RPMI7951 (cell line): ENCODE measurements around a stretch of chr6.

- RAMPAGE, long total RNA: no peak
Measured at GRCh38 chr6:148432384-148432949, 89.8 kb downstream of the SASH1 start.

GRCh38 chr6:148482327-148482700, 139.7 kb downstream of the SASH1 start:
- RAMPAGE, long total RNA: no peak

- RAMPAGE, long total RNA: no peak
Measured at GRCh38 chr6:148519062-148519344, 176.4 kb downstream of the SASH1 start.

DNA sequence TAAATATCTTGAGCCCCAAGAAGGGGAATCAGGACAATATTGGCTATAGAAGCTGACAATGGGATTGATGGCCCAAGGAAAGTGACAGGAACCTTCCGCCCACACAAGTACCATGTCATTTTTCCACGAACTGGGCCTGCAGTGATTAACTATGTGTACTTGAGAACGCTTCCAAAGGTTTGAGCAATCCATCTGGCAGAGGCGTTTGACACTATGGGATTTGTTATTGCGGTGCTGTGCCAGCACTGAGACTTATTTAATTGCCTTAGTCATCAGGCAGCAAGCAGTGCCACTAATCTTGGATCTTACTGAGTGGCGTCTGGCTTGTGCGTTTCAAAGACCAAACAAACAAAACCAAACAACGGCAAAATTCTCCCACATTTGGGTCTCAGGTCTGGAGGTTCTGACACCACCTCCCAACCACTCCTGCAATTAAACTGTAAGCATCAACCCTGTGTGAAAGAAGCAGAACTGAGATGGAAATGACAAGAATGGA, 135.5 kb upstream of the UST start:
- RAMPAGE, long total RNA: no peak

DNA sequence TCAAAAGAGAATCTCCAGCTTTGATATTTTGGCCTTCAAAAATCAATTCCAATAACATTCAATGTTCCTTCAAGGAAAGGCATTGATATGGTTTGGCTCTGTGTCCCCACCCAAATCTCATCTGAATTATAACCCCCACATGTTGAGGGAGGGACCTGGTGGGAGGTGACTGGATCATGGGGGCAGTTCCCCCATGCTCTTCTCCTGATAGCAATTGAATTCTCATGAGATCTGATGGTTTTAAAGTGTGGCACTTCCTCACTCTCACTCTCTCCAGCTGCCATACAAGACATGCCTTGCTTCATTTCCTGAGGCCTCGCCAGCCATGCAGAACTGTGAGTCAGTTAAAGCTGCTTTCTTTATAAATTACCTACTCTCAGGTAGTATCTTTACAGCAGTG, 53.0 kb upstream of the UST start:
- RAMPAGE, long total RNA: no peak

DNA sequence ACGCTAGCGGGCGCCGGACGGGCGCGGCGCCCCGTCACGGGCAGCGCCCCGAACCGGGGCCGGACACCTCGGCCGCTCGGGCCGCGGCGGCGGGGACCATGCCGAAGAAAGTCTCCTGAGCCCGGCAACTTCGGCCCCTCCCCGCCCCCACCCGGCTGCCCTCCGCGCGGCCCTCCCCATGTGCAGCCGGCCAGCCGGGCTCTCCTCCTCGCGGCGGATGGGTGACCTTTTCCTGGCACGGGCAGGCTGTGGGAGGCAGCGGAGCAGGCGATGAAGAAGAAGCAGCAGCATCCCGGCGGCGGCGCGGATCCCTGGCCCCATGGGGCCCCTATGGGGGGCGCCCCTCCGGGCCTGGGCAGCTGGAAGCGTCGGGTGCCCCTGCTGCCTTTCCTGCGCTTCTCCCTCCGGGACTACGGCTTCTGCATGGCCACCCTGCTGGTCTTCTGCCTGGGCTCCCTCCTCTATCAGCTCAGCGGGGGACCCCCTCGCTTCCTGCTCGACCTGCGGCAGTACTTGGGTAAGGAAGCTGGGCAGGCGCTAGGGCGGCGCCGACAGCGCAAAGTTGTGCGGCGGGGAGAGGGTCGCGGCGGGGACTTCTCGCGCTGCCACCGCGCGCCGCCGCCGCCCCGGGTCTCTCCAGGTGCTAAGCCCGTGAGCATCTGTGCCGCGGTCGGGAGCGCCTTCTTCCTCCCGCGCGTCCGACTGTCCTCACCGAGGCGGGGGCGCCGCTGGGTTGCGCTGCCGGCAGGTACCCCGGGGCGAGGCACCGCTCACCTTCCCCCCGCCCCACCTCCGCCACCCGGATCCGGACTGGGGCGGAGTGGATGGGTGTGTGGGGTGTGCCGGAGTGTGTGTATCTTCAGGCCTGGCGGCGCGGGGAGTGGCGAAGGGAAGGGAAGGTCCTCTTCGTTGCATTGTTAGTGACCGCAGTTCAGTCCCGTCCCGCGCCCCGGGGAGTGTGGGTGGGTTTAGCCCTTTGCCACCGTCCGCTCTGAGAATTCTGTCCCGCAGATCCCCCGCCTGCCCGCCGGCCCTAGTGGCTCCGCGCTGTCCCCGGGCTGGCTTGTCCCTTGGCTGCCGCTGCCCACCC, 676 bp downstream of the UST start:
- RAMPAGE, long total RNA: no peak

- RAMPAGE, long total RNA: no peak
Measured at GRCh38 chr6:148780852-148781584, 34.2 kb downstream of the UST start.

GRCh38 chr6:148790709-148791165, 43.9 kb downstream of the UST start:
- RAMPAGE, long total RNA: no peak

DNA sequence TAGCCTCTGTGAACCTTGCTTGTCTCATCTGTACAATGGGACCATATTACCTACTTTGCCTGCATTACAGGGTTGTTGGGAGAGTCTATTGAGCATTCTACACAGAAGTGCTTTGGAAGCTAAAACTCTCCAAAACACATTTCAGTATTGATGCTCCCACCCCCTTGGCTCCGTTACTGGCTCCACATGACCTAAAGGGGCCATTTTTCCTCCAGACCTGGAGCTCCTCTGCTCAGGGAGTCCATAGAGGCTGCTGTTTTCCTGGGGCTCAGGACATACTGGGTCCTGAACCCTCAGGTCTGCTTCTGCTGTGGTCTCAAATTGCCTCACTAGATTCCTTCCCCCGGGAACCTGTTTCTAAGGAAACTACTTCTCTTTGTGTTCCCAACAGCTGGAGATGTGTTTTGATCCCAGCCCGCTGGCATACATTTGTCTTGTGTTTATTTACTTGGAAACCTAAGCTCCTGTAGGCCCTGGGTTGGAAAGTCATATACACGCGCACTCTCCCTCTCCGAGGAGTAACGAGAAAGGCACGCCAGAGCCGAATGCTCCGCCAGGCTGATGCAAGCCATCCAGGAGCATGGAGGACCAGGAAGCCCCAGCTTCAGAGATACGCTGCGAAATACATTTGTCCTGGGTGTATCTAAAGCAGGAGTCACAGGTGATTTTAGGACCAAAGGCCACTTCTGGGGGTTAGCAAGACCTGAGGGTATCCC, 222.8 kb downstream of the UST start:
- RAMPAGE, long total RNA: no peak

DNA sequence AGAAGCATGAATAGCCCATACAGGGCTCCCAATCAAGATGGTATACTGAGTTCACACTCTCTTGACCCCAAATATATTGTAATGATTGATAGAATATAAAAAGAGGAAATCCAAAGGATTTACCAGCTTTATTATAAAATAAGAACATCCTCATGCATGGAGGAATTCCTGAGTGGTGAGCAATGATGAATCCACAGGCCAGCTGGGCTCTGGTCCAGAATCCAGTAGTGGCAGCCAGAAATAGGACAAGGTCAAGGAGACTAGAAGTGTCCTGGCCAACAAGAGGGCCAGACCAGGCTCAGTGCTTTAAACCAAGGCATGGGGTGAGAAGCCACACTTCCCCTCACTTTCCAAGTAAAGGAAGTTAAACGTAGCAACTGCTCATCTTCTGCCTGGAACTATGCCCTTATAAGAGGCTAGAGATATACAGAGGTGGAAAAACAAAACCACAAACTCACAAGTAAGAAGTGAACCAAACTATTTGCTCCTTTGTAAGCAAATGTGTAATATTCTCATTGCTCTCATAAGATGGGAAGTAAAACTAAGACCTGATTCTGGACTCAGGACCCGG, 253.1 kb downstream of the UST start:
- RAMPAGE, long total RNA: no peak

GRCh38 chr6:149322045-149322845, 4.7 kb downstream of the TAB2 start:
- RAMPAGE, long total RNA: no peak

GRCh38 chr6:149331057-149332275, 14.0 kb downstream of the TAB2 start:
- RAMPAGE, long total RNA: no peak

DNA sequence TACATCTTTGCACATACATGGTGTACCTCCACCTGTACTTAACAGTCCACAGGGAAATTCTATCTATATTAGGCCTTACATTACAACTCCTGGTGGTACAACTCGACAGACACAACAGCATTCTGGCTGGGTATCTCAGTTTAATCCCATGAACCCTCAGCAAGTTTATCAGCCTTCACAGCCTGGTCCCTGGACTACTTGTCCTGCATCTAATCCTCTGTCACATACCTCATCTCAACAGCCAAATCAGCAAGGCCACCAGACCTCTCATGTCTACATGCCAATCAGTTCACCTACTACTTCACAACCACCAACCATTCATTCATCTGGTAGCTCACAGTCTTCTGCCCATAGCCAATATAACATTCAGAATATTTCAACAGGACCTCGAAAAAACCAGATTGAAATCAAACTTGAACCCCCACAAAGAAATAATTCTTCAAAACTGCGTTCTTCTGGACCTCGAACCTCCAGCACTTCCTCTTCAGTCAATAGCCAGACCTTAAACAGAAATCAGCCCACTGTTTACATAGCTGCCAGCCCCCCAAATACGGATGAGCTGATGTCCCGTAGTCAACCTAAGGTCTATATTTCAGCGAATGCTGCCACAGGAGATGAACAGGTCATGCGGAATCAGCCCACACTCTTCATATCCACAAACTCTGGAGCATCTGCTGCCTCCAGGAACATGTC, 21.4 kb upstream of the SUMO4 start:
- RAMPAGE, long total RNA: no peak

DNA sequence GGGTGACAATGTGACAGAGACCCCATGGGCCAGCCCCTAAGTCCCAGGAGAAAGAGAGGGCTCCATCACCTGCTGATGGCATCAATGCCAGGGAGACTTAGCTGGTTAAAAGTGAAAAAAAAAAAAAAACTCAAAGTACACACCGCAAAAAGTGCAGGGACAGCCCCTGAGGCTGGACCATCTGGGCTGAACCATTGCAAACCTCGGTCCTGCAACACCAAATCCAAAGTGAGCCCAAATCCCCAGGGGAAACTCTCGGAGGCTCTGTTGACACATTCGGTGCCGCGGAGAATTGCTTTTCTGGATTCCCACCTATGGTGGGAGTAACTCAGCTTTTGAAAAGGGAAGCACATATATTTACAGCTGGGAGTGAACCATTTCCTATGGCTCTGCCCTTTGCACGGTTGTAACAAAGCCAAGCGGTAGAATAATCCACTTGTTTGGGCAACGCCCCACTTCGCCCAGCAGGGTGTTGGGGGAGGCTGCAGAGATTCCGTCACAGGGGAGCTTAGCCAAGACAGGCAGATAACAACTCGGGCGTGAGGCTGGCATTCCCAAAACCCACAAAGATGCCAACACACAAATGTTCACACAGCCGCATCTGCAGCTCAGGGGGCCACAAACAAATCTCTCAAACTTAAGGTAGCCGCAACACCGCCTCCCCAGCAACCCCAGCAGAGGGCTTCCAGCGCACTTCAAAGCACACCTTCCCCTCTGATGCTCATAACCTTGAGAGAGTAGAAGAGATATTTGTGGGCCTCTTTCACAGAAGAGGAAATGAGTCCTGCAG, 11.6 kb downstream of the ZC3H12D start:
- RAMPAGE, long total RNA: no peak

DNA sequence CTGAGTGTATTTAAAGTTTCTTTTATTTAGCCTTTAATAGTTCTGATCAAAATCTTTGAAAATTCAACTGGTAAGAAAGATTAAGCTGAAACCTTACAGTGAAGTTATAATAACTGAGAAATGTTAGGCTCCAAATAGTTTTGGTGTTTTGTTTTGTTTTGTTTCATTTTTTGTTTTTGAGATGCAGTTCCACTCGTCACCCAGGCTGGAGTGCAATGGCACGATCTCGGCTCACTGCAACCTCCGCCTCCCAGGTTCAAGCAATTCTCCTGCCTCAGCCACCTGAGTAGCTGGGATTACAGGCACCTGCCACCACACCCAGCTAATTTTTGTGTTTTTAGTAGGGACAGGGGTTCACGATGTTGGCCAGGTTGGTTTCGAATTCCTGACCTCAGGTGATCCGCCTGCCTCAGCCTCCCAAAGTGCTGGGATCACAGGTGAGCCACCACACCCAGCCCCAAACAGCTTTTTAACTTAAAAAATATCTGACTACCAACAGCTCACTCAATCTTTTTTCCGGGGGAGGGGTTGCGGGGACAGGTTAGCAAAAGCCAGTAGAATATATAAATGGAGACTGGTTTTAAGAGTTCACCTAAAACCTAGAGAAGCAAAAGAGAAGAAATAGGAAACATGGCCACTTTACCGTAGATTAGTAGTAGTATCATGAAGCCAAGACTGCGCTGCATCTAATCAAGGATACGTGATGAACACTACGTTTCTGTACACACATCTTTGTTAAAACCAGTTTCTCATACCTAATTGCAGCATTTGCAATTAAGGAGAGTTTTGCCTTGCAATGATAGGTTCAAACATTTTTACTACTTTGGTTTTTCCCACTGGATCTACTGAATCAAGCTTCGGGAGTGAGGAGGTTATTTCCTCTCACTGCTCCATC, 10.8 kb upstream of the ZC3H12D start:
- RAMPAGE, long total RNA: no peak

- RAMPAGE, long total RNA: no peak
Measured at GRCh38 chr6:149566961-149567323, 767 bp downstream of the GINM1 start.

DNA sequence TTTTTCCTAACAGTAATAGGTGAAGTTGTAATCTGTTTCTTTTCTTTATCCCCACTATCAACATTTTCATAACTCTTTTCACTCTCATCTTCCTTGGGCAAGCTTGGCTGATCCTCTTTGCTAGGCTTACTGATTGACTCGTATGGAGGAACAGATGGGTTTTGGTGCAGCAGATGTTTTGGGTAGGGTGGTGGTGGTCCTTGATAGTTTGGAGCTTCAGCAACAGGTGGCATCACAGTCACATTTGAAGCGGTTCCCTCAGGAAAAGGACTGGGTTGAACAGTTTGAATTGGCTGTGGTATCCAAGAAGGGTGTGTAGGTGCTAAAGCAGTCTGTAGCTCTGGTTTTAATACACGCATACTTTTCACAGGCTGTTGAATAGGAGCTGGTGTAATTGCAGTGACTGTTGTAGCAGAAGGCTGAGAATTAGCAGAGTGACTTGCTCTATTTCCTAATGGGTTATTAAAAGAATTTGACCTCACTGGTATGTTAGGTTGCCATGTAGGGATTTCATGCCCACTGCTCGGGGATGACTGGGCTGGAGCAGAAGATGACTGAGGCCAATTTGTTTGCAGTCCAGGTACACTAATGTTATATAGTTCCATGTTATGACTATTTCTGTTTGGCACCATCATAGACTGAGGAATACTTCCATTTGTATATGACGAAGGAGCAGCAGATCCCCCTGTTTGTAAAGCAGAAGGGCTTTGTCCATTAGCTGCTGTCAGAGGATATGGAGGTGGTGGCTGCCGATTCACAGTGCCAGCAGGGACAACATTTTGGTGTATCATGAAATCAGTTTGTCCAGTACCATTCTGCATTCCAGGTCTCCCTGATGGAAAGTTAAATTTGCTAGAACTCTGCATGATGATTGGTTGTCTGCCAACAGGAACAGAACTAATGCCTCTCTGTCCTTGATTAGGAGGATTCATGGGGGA, 34.4 kb downstream of the LATS1 start:
- RAMPAGE, long total RNA: no peak

DNA sequence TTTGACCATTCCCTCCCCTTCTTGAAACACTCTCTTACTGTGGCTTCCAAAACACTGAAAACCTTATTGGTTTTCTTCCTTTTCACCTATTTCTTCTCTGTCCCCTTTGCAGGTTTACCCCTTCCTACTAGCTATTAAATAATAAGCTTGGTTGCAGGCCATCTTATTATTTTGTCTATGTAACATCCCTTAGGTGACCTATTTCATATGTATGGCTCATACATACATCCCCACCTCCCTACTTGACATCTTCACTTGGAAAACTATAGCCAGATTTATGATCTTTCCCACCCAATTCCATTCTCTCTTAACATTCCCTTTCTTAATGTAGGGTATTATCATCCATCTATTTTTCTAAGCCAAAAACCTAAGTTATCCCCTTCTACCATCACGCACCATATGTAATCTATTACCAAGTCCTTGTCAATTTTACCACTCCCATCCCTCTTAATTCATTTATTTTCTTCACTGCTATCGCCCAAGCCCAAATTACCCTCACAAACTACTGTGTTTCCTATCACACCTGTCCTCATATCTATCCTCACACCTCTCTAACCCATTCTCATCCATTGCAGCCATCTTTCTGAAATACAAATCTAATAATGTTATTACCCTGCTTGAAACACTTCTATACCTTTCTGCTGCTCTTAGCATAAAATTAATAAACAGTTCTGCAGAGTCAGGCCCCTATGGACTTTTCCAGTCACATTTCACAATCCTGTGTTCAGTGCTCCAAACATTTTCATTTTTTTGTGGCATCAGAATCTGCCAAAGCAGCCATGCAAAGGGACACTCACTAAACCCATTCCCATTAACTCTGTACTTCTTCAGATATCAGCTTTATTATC, 26.1 kb downstream of the LATS1 start:
- RAMPAGE, long total RNA: no peak

GRCh38 chr6:149694925-149695501, 22.9 kb downstream of the LATS1 start:
- RAMPAGE, long total RNA: no peak

GRCh38 chr6:149717094-149717951, 578 bp downstream of the LATS1 start:
- RAMPAGE, long total RNA: no peak